Cardiac ventricle fibroblast (primary cell): ENCODE measurements around a stretch of chr20.

GRCh38 chr20:19285446-19285862 lies 73.0 kb downstream of the SLC24A3 start:
- RAMPAGE, long total RNA = no peak

DNA sequence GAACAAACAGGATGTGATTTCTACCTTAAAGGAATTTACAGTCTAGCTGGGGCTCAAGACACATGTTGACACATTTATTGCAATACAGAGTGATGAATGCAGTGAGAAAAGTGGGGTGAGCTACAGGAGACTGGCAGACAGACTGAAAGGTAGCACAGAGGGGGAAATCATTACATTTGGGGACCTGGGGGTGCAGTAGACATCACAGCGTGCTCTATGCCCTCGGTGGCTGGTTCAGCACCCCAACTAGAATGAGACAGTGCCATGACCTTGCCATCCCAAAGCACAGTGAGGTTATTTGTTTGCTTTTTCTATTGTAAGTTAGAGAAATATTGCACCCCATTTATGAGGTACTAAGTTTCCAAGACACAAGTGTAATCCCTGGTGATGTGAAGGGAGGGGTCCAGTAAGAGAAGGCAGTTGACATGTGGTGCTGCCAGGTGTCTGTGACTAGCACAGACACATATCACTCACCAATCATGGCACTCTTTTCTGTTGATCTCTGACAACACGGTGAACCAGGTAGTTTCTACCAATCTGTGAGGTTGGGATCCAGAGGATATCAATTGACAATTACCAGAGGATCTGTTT lies 194.2 kb downstream of the SLC24A3 start:
- RAMPAGE, long total RNA = no peak

GRCh38 chr20:19756000-19756623 lies 1.9 kb upstream of the RIN2 start:
- RAMPAGE, long total RNA = no peak

GRCh38 chr20:19756887-19757154 lies 1.2 kb upstream of the RIN2 start:
- RAMPAGE, long total RNA = no peak

- RAMPAGE, long total RNA = no peak
Observed at GRCh38 chr20:19944681-19945533, 72.3 kb upstream of the NAA20 start.

GRCh38 chr20:19966902-19967198 lies 50.3 kb upstream of the NAA20 start:
- RAMPAGE, long total RNA = no peak

DNA sequence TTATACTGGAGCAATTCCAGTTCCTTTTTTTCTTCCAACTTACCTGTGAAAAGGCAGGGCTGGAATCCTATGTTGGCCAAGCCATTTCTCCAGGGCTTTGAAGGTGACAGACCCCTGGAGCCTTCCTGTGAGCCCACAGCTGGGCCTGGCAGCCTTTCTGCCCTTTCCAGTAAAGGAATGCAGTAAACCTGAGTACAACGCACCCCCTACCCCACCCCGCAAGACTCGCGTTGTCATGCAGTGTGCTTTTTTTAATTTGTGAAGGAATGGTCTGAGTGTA lies 42.9 kb upstream of the NAA20 start:
- RAMPAGE, long total RNA = no peak

DNA sequence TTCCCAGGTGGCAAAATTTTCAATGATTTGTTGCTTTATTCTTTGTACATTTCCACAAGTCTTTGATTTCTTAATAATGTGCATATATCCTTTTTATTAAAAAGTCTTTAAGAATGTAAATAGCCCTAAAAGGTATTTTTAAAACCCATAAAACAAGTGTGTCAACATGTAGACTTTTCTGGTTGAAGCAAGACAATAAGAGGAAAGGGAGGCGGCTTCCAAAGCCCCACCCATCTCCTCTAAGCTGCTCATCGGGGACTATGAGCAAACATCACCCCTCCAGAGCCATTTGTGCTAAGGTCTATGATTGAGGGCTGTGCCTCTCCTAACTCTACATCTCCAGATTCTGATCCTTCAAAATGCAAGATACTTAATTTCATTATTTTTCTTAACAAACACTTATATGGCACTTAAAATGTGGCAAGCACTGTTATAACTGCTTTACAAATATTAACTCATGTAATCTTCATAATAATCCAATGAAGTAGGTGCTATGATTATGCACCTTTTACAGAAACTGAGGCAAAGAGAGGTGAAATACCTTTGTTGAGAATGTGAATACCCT lies 2.5 kb upstream of the NAA20 start:
- RAMPAGE, long total RNA = no peak

DNA sequence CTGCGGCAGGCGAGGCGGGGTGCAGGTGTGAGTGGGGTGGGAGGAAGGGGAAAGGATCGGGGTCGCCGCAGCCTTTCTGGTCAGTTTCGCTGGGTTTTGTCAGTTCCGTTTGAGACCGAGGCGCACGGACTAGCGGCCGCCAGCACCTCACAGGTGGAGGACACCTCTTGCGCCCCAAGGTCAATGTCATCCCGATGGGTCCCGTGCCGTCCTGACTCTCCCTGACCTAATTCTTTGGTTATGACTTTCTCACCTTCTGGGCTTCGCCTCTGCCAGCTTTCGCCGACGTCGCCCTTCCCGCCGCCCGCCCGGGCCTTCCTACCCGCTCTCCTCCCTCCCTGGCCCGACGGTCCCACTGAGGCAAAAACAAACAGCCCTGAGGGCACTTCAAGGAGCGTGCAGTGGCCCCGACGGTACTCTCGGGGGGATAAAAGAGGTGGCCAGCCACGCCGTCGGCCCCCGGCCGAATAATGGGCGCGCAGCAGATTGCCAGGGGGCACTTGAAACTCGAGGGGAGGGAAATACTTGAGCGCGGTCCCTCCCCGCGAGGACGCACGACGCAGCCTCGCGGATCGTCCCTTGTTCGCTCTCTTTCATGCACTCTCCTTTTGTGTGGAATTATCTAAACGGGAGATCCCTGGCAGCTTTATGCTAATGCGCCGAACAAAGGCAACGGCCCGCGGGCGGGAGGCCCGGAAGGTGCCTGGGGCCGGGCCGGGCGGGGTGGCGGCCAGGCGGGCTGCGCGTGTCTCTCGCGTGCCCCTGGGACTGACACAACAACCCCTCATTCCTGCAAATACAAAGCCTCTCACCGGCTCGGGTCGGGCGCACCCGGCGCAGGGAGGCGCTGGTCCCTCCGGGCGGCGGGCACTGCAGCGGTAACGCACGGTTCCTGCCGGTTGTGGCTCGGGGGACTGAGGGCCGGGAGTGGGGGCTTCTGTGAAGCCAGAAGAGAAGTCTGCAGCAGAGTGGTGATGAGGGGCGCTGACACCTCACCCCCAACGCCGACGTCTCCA lies 3.8 kb upstream of the INSM1 start:
- RAMPAGE, long total RNA = no peak

GRCh38 chr20:20473251-20474325 lies 105.7 kb downstream of the INSM1 start:
- RAMPAGE, long total RNA = no peak

- RAMPAGE, long total RNA = no peak
Observed at GRCh38 chr20:20696234-20696860, 16.1 kb downstream of the RALGAPA2 start.

DNA sequence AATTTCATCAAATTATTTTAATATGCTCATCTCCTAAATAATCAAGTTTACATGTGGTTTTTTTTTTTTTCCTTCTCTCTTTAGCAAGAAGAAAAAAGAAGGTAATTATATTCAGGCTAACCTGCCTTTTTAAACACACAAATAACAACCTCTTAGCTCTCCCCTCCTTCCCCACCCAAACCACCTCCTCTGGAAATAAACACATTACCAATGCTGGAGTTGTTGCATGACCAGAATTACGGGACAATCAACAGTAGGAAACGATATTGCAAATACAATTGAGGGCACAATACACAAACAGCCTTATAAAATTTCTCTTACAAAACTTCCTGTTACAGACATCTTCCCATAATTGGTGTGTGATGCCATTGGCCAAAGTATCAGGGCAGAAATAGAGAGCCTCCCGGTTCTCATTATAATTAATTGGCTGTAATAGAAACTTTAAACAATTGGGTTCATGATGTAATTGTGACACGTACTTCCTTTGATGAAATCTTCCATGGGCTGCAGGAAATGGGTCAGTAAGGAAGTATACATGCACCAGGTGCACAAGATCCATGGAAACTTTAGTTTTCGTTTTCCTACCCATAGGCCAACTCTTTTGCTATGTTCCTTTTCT lies 40.2 kb upstream of the RALGAPA2 start:
- RAMPAGE, long total RNA = no peak

DNA sequence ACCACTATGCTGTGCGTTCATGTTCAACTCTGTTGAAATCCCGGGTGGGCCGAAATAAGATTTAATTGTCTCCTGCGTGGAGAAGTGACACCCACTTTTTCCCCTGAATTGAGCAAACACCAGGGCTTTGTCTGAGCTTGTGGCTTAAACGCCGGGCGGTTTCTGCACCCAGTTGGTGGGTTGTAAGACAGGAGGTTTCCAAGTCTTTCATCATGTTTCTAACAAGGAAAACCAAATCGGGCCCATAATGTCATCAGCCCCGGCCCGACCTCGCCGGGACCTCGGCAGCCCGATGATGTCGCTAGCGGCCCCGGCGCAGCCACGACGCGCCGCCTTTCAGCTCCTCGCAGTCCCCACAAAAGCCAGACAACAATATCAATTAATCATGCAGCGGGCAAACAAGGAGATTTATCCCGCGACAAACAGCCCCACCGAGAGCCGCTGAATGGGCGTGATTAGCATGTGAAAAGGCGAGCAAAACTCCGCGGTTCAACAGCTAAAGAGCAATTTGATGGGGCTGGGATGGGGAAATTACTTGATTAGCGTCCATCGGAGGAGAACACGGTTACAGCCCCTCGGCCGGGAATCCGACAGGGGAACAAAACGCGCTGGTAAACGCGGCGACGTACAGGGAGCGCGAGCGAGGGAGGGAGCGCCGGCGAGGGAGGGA lies 25.1 kb upstream of the KIZ start:
- RAMPAGE, long total RNA = no peak

DNA sequence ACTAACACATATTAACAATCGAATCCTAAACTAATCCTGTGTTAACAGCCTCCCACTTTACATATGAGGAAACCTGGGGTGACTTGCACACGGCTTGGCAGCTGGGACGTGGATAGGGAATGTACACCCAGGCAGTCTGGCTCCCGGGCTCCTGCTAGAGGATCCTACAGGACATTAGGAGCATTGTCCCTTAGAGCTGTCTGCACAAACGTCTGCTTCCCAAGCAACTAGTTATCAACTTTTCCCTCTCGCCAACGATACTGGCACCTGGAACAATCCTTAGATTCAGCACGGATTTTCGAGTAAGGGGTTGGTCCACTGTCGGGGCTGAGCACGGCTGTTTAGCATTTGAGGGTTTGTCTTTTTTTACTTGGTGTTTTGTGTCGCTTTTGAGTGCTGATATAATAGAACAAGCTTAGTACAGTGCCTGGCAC lies 618 bp upstream of the KIZ start:
- RAMPAGE, long total RNA = no peak

- RAMPAGE, long total RNA = no peak
Observed at GRCh38 chr20:21548049-21548862, 34.4 kb upstream of the NKX2-2 start.

- RAMPAGE, long total RNA = no peak
Observed at GRCh38 chr20:22563302-22564632, 20.6 kb downstream of the FOXA2 start.

DNA sequence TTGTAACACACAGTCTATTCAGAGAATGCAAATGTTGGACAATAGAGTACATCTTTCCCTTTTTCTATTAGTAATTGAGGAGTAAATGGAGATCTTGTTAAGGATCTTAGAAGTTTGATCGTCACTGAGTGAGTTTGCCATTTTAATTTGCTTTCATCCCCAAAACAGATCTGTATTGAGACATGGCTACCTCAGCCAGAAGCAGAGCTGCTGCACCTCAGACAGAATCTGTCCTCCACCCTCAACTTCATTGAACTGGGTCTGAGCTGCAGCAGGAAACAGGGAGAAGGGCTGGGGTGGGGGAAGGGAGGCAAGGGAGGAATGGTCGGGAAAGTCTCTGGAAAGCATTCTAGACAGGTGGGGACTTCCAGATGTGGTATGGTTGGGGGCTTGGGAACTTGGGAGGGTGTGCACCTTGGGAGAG lies 13.4 kb downstream of the FOXA2 start:
- RAMPAGE, long total RNA = no peak

DNA sequence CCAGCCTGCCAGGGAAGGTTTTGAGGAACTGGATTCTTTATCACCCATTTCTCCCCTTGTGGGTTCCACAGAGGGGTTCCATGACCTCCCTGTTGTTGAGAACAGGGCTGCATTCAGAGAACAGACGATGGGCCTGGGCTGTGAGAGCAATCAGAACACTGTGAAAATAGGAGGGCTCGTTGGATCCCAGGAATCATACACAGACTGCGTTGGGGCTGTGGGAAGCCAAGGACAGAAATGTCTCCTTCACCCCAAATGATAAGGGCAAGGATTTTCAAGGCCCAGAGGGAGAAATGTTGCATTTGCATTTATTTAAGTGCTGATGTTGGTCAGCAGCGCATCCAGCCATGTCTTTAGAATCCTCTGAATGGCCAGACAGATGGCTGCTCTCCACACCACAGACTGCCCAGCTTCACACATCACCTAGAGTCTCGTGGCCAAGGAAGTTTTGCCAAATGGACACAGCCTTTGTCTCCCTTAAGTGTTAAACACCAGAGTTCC lies 4.5 kb downstream of the CD93 start:
- RAMPAGE, long total RNA = no peak

DNA sequence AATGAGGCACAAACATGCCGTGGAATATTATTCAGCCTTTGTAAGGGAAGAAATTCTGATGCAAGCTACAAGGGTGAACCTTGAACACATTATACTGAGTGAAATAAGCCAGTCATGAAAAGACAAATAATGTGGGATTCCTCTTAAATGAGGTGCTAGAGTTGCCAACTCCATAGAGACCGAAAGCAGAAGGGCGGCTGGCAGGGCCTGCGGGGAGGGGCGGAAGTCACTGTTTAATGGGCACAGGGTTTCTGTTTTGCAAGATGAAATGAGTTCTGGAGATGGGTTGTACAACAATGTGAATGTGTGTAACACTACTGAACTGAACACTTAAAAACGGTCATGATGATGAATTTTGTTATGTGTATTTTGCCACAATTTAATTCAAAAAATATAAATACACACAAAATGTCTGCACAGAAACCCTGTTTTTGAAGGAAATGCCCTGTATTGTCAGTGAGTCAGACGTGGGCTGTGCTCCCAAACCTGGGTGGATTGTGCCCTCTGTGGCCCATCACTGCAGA lies 49.6 kb upstream of the CD93 start:
- RAMPAGE, long total RNA = no peak

GRCh38 chr20:23145050-23145958 lies 59.2 kb upstream of the CD93 start:
- RAMPAGE, long total RNA = no peak